B cell (primary cell): ENCODE results near the genes VANGL1 and IGSF3.

DNA sequence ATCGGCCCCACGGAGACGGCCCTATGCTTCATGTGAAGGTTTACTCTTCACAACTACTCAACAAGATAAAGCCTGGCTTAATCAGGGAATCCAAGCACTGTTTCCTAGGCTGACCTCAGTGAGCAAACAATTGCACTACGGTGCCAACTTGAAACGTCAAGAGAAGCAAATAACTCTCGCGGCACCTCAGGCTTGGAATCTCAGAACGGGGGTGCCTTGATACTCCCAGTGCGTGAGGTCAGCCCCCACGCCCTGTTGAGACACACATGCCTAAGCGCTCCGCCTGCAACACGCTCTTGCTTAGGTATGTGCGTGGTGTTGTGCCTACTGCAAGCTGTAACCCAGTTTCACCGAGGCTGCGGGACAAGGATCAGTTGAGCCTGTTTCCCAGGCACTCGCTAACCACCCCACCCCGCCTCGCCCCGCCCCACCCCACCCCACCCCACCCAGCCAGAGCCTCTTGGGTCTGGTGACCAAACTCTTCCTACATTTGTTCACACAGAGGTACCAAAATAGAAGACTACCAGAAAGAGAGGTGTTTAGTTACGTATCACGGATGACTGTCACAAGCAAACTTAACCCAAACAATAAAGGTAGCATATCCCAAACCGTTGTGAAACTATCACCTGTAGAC is 615 bp upstream of the DENND2C start:
- PRO-cap = no peak
- CAGE, long polyA plus RNA = no peak

DNA sequence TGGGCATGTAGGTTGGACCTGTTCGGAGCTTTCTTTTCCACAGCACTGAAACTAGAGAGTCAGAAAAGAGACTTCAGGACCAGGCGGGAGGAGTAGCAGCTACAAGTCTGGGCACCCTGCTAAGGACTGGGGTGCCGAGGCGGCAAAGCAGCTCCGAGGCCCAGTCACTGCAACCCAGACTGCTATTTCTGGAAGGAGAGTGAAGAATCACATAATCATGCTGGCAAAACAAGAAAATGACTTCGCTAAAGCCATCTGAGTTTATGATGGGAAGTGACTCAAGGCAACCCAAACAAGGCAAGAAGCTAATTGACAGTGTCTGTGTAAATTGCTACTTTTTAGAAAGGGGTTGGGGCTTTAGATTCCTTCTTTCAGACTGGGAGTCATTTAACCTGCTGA is 27.9 kb downstream of the TSHB start:
- PRO-cap = no peak
- CAGE, long polyA plus RNA = no peak

DNA sequence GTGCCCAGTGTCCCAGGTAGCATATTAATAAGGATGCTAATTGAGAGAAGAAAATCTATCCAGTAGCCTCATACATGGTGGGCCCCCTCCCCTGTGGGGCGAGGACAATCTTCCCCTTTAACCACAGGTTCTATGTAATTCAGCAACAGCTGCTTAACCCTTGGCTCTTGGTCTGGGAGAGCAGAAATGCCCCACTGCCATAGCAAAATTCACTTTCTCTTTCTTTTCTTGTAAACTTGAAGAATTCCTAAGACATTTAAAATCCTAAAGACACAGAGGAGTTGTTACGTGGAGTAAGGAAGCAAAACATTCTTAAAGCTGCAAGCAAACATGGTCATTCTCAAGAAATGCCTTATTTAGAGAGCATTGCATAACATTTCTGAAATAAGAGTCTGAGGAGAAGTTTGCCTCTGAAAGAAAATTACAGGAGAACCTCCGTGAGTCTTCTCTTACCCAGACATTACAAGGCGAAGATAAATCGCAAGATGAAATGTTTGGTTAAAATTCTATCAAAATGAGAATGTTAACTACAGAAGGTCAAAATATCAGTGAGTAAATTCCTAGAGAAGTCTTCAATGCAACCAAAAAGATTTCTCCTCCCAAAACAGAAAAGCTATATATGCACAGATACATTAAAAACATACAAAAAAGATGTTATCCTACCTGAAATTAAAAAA is 6.1 kb downstream of the NGF start:
- PRO-cap = no peak
- CAGE, long polyA plus RNA = no peak

- PRO-cap = no peak
- CAGE, long polyA plus RNA = no peak
Observed at GRCh38 chr1:115431981-115432561, 94.0 kb upstream of the NGF start.

DNA sequence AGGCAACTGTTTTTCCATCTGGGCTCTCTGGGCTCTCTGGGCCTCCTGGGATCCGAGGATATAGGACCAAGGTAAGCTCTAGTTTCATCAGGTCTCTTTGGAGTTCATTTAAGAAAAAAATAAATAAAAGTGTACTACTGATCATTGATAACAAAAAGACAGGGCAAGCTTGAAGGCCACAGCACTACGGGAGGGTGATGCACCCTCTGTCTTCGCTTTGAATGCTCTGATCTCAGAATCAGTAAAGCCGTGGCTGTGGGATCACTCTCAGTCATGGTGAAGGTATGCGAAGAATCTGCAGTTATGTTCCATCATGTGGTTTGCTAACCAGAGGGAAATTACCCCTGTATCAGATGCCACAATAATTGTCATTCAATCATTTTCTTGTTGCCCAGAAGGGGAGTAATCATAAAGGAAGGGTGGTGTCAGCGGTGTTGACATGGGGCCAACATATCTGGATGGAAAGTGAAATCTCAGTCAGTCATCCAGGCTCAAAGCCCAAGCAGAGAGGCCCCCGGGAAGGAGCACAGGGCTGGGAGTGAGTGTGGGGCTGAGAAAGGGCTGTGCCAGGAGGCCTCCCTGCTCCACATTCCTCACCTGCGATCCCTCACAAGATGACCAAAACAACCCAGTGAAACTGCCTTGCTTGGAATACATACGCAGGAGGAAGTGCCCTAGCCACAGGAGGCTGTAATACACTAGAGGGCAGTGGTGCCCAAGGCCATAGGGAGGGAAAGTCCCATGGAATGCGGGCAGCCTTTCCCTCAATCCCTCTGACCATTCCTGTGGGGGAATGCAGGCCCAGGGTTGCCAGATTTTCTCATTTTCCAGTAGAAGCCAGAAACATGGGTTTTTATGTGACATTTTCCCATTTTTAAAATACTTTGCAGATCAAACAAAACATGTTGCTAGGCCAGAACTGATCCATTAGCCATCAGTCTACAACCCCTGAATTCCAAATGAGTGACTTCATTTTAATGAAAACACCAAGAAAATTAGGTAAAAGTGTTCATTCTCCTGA is 95.8 kb upstream of the VANGL1 start:
- PRO-cap = no peak
- CAGE, long polyA plus RNA = no peak

- PRO-cap = no peak
- CAGE, long polyA plus RNA = no peak
Observed at GRCh38 chr1:115641562-115642328, at the start of gene VANGL1. VANGL1 (plus strand) TSS chr1:115641970.

GRCh38 chr1:116006388-116007162 is 30.3 kb downstream of the SLC22A15 start:
- PRO-cap = no peak
- CAGE, long polyA plus RNA = no peak

DNA sequence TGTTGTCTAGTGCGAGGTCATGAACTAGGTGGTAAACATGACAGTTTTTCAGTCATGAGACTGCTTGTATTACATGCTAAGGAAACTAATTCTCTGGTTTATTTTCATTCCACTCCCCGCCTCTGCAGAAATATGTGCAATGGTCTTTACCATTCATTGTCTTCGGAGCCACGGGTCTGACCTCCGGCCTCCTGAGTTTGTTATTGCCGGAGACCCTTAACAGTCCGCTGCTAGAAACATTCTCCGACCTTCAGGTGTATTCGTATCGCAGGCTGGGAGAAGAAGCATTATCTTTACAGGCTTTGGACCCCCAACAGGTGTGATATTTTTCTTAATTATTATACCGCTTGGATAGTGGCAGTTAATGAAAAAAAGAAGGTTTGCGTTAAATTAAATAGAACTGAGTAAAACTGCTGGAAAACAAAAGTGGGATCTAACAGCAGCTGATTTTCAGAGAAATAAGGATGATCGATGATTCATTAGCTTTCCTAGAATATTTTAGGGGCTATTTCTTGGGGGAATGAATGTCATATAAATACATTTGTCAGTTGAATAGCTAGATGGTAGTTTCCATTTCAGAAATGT is 44.7 kb upstream of the MAB21L3 start:
- PRO-cap = no peak
- CAGE, long polyA plus RNA = no peak

DNA sequence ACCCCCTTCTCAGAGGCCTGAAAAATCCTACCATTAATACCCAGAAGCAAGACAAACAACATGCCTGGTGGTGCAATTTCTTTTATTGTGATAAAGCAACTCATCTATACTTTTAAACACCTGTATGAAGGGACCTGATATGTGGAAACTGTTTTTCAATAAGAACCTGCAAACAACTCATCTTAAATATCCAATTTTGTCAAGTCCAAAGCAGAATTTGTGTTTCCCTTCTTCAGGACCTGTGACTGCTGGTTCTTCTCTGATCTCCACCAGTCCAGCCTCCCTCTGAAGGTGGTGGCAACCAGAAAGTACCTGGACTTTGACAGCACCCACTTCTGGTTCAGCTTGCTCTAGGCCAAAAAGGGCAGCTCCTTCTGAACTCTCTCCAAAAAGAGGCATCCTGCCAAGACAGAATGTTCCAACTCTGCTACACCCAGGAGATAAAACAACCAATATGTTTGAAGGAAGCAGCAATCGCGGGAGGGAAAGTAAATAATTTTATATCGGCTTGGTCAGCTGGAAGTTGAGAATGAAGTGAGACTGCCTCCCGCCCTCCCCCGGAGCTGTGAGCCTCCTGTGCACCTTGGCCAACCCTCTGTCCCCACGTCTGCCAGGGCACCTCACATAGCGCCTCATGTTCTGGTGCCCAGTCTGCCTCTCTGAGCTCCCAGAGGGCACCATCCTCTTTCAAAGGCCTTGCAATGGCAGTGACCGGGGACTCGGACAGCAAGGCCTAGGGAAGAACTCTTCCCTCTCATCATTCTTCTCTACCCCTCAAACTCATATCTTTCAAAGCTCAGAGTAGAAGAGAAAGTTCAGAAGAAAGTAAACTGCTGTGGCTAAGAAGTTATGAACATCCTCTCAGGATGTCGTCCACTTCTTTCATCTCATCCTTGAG is 130.3 kb upstream of the ATP1A1 start:
- PRO-cap = no peak
- CAGE, long polyA plus RNA = no peak

- PRO-cap = no peak
- CAGE, long polyA plus RNA = no peak
Observed at GRCh38 chr1:116333828-116334573, 39.0 kb upstream of the ATP1A1 start.

DNA sequence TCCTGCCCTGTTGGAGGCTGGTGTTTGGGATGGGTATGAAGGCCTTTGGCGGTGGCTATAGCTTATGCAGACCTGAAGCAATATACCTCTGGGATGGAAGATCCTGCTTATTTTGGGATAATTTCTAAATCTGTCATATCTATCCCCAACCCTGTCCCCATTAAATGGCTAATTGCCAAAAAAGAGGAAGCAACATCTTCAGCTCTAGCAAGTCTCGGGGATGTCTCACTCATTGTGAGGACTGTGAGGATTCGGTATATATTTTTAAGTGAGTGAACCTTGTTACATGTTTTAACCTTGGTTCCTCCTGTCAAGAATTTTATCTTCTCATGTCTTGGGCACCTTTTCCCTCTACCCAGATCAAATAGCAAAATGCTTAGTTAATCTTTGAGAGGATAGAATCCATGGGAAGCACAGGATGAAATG is 7.4 kb downstream of the ATP1A1 start:
- PRO-cap = no peak
- CAGE, long polyA plus RNA = no peak

GRCh38 chr1:116387067-116387633 is 14.1 kb downstream of the ATP1A1 start:
- PRO-cap = no peak
- CAGE, long polyA plus RNA = no peak

DNA sequence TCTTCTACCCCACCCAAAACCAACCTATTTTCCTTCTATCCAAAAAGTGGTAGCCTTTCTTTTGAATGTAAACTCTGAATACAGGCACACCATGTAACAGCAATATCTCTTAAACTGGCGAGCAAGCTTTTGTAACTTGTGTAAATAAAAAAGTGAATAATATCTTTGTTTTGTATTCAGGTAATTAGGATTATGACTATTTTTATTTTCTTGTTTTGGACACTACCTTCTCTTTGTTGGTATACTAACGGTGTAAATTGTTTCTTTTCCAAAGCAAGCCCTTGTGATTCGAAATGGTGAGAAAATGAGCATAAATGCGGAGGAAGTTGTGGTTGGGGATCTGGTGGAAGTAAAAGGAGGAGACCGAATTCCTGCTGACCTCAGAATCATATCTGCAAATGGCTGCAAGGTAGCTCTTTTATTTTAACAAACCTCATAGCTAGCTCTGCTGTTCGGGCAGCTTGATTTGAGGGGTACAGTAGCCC is 15.4 kb downstream of the ATP1A1 start:
- PRO-cap = no peak
- CAGE, long polyA plus RNA = no peak

- PRO-cap = no peak
- CAGE, long polyA plus RNA = no peak
Observed at GRCh38 chr1:116389354-116389945, 16.4 kb downstream of the ATP1A1 start.

DNA sequence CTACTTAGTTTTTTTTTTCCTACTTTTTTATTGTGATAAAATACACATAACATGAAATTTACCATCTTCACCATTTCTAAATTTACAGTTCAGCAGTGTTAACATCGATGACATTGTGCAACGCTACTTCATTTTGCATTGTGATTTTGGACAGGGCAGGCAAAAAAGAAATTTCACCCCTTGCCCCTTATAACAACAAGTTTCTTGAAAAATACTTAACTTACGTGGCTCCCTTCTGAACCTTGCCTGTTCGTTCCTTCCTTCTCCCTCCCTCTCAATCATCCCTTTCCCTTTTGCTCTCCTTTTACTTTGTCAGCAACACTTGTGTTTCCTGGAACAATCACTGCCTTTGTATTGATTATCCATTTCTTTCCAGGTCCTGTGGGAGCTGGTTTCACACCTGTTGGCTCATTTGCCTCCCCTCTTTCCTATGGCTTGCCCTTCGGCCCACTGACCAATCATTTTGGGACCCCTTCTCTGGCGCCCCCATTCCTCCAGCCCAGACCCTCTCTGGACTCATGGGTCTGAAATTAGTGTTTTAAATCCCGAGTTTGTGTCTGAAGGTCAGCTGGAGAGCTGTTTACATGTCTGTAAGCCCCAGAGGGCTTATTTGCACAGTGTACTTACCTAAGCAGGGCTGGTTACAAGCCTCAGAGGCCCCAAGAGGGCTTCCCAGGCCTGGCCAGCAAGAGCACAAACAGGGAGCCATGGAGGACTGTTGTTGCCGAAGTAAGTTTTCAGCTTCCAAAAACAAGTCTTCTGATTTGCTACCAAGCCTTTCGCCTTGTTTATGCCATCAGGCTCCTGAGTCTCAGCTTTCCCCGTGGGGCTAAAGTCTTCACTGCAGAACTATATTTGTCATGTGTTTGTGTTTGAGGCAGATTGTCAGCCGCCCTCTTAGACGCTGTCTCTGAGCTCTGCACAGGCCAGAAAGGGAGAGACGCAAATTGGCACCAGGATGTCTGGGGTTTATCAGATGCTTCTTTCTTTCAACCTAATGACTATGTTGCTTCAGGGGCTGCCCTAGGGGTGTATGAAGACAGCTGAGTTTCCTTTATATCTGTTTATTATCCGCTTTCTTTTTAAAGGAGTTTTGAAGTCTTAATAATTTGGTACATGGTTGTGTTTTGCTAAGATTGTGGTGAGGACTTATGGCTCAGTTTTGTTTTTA is 92.9 kb downstream of the ATP1A1 start:
- PRO-cap = no peak
- CAGE, long polyA plus RNA = no peak

GRCh38 chr1:116531759-116532529 is 38.9 kb downstream of the CD58 start:
- PRO-cap = no peak
- CAGE, long polyA plus RNA = no peak

- PRO-cap = no peak
- CAGE, long polyA plus RNA = no peak
Observed at GRCh38 chr1:116598611-116598818, 27.7 kb upstream of the CD58 start.

GRCh38 chr1:116666932-116668106 is at the start of gene IGSF3:
IGSF3 (minus strand) TSS chr1:116667733.
- PRO-cap = no peak
- CAGE, long polyA plus RNA = no peak

GRCh38 chr1:116769192-116769420 is 14.9 kb downstream of the CD2 start:
- PRO-cap = no peak
- CAGE, long polyA plus RNA = no peak

GRCh38 chr1:116807256-116807810 is 53.1 kb downstream of the CD2 start:
- PRO-cap = no peak
- CAGE, long polyA plus RNA = no peak